ENCODE measurements around a stretch of chr10.

DNA sequence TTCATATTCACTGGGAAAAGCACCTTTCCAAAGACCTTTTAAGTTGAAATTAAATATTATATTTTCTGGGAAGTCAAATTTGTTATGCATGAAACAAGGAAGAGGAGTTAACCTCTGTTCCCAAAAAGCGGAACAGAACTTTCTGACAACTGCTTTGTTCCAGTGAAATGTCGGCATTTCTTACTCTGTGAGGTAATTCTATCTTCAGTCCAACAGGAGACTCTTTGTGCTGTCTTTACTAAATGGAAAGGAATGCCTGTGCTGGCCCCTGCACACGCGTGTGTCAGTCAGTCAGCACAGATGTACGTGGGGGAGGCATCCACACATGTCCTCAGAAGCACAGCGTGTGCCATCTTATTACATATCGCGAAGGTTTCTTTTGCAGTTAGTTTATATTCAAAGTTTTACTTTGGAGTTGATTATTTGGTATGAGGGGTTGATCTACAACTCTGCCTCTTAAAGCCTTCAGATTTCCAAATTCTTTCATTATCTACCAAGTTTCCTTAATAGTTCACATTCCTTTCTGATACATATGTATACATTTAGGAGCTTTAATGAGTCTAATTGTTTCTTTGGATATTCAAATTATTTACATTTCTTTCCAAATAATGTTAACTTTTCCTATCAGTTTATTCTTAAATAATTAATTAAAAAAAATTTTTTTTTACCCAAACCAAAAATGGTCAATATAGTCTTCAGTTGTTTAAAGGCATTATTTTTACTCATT is 37.6 kb downstream of the NET1 start:
- PRO-cap = no peak

GRCh38 chr10:5525279-5526395 is 876 bp downstream of the CALML3 start:
- PRO-cap = no peak

DNA sequence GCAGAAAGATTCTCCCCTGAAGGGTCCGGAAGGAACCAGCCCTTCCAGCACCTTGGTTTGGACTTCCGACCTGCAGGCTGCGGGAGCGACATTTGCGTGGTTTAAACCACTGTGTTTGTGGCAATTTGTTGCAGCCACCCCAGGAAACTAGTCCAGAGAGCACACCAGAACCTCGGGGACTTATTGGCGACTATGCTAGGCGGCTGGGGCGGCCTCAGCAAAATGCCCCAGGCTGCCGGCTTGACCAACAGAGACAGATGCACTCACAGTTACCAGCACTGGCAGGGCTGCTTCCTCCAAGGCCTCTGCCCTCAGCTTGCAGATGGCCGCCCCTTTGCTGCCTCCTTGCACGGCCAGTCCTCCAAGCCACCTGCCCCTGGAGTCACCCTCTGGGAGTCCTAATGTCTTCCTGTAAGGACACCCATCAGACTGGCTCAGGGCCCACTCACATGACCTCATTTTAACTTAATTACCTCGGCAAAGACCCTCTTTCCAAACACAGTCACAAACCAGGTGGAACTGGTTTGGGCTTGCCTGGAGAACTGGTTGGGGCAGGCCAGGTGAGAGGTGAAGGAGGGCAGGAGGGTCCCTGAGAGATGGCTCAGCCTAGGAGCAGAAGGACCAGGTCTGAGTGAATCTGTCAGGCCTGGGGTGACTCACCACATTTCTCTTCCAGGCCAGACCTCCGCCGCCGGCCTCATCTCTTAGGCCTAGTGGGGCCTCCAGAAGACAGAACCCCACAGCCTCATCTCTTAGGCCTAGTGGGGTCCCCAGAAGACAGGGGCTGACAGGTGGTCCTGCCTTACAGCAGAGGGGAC is 26.2 kb downstream of the CALML3 start:
- PRO-cap = no peak

DNA sequence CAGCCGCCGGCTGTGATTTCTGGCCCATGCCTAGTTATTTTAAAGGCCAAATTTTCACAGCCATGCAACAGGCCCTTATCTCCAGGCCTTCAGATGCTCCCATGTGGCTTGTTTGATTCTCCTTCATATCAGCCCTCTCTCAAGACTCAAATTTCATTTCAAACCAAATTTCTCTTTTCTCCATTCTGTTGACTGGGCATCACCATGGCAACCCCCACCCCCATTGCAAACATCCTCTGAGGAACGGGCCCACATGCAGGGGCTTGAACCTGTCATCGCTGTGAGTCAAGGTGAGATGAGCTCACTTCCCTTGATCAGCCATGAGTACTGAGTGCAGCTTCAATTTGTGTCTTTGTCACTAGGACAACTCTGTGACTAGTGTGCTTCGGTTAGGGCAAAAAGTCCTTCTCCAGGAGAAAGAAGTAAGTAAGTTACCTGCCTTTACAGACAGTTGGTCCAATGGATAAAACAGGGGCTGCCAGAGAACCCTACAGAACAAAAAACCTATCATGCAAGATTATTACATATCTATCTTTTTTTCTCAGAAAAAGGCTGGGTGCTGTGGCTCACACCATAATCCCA is 41.9 kb downstream of the CALML3 start:
- PRO-cap = no peak

DNA sequence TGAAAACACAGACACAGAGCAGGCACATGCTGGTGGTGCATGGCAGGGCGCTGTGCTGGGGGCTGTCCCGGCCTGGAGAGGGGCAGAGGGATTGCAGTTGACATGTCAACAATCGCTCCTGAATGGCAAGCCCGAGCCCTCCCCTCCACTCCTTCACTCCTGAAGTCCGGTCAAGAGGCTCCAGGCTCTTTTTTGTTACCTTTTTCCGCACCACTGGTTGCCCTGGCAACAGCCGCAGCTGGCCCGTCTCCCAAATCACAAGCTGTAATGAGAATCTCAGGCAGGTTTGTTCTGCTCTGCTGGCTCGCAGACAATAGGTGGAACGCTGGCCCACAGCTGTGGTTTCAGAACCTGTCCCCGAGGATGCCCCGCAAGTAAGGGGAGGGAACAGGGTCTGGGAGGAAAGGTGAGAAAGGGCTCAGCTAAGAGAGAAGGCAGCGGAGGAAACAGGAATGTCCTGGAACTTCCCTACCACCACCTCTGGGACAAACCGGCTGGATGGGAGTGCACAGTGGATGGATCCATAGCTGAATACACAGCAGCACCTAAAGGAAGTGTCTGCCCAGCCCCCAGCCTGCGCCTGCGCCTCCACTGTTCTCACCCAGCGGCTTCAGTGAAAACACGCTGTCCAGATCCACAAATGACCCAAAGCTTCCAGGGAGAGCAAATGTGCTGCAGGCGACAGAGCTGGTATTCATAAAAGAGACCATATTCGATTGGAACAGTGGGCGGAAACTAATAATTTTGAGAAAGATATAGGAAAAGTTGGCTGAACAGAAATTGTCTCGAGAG is 58.9 kb downstream of the CALML3 start:
- PRO-cap = no peak

GRCh38 chr10:5584921-5585502 is 60.3 kb downstream of the CALML3 start:
- PRO-cap = no peak

- PRO-cap = bidirectional peak, plus-strand start at chr10:5645514, minus-strand start at chr10:5645392
These were observed 21.1 kb downstream of the ASB13 start for GRCh38 chr10:5645164-5645908.

GRCh38 chr10:5684927-5685852 is 552 bp downstream of the TASOR2 start:
- PRO-cap = bidirectional peak, plus-strand start at chr10:5685544, minus-strand start at chr10:5685444; bidirectional peak, plus-strand start at chr10:5685706, minus-strand start at chr10:5685588

DNA sequence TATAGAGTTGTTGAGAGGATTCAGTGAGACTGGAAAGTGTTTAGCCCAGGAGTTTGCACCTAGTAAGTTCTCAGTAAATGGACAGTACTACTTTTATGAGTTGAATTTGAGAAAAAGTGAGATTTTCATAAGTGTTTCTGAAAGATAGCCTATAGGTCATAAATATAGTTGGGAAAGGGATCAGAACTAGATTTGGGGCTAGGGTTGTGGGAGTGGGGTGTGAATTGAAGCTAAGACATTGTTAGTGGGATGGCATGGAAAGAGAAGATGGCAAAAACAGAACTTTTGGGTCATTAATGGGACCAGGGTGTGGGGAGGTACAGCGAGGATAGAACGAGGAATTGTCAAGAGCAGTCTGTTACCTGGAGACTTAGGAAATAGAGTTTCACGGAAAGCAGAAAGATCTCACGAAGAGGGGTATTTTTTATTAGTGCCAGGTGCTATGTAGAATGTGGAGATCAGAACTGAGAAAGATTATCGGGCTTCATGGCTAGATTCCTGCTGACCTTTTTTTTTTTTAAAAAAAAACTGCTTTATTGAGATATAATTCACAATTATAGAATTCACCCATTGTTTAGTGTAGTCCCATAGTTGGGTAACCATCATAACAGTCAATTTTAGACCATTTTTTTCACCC is 30.2 kb downstream of the TASOR2 start:
- PRO-cap = no peak

GRCh38 chr10:5809439-5810007 is 3.7 kb downstream of the GDI2 start:
- PRO-cap = no peak

- PRO-cap = no peak
These were observed 28.2 kb downstream of the FBH1 start for GRCh38 chr10:5918062-5918735.

DNA sequence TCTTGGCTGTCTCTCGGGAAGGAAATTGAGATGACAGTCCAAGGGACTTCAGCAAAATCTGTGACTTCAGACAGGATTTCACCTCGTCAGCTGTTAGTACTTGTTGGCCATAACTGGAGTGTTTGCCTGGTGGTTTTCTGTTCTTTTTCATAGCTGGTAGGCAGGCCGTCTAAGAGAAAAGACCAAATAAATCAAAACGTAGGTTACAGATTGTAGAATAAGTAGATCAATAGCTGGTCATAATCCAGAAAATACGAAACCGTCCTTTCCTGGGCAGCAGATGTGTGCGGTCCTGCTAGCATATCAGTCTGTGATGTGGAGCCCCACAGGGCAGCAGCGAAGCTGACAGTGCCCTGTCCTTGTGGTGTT is 41.9 kb downstream of the IL15RA start:
- PRO-cap = no peak

GRCh38 chr10:5942457-5943138 is 34.7 kb downstream of the IL15RA start:
- PRO-cap = no peak

- PRO-cap = no peak
These were observed 12.0 kb downstream of the IL15RA start for GRCh38 chr10:5965194-5965827.

- PRO-cap = bidirectional peak, plus-strand start at chr10:6014733, minus-strand start at chr10:6014554
These were observed 37.2 kb upstream of the IL15RA start for GRCh38 chr10:6014450-6015003.

GRCh38 chr10:6018289-6018988 is 41.1 kb upstream of the IL15RA start:
- PRO-cap = no peak

- PRO-cap = bidirectional peak, plus-strand start at chr10:6037192, minus-strand start at chr10:6037140; bidirectional peak, plus-strand start at chr10:6037608, minus-strand start at chr10:6037466
These were observed 25.0 kb downstream of the IL2RA start for GRCh38 chr10:6037054-6037691.

DNA sequence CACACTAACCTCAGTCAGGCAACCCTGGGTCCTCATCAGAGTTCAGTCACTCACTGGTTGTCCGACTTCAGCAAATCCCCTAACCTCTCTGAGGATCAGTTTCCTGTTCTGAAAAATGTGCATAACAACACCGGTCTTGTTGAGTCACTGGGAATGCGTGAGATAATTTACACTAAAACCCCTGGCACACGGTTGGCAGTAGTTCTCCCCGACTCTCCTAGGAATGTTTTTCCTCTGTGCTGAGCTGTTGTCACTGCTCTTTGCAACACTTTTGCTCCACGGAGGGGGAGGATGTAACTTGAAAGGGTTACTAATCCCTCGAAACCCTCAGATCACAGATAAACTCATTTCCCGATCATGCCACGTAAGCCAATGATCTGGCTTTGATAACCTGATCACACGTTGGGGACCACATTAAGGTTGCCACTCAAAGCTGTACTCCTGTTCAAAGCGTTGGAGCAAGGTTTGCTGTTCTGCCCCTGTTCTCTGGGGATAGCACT is 5.2 kb upstream of the RBM17 start:
- PRO-cap = no peak

DNA sequence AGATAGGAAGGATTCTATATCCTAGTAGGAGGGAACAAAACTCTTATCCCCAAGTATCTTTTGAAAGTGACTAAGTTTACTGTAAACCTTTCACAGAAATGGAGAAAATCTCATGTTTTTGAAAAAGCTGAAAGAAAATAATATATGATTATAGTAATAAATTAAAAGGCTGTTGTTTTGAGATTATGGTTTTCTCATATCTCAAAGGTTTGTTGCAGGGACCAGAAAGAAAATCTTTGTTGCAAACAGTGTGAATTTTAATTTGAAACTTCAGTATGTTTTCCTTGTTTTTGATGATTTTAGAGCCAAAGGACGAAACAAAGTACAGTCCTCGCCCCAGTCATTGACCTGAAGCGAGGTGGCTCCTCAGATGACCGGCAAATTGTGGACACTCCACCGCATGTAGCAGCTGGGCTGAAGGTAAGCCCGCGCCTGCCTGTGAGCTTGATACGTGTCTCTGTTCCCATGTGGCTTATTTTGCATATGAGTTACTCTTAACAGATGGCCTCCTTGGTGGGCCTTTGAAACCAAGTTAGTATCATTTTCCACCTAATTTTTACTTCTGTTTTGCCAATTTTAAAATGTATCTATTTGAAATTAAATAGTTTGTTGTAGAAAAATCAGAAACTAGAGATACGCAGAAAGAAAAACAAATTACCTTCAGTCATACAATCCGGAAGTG is 12.3 kb downstream of the RBM17 start:
- PRO-cap = no peak

GRCh38 chr10:6124768-6125335 is 36.0 kb downstream of the RBM17 start:
- PRO-cap = no peak

Measured in colic lymph node (tissue), 1 donor.